Pericardium fibroblast (primary cell): ENCODE measurements around a stretch of chr19.

DNA sequence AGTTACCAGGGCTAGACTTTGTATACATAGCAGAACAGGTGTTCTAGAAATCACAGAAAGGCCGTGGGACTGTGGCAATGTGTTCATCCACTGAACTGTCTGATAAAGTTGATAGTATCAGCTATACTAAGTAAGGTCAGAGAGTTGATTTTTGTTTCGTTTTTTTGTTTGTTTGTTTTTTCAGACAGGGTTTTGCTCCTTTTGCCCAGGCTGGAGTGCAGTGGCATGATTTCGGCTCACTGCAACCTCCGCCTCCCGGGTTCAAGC, 2.2 kb upstream of the STAP2 start:
- RAMPAGE, long total RNA, result no peak

- RAMPAGE, long total RNA, result no peak
These were observed 26.2 kb downstream of the SH3GL1 start for GRCh38 chr19:4373754-4374924.

DNA sequence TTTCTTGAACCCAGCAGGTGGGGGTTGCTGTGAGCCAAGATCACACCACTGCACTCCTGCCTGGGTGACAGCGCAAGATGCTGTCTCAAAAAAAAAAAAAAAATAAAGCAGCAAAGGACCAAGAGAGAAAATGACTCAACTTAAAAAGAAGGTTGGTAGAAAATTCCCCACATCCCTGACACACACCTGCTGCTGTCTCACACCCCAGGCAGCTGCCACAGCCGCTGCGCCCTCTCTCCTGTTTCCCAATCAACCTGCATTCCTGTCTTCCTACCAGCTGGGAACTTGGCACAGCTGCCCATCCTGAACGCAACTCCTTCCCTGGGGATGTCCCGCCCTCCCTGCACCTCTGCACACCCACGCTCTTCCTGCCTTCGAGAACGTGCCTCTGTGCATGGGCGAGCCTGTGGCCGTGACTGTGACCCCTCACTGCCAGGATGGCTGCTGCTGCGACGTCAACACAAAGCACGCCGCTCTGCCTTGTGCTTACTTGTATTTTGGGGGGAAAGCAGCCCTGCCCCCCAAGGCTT, 20.9 kb downstream of the SH3GL1 start:
- RAMPAGE, long total RNA, result no peak

DNA sequence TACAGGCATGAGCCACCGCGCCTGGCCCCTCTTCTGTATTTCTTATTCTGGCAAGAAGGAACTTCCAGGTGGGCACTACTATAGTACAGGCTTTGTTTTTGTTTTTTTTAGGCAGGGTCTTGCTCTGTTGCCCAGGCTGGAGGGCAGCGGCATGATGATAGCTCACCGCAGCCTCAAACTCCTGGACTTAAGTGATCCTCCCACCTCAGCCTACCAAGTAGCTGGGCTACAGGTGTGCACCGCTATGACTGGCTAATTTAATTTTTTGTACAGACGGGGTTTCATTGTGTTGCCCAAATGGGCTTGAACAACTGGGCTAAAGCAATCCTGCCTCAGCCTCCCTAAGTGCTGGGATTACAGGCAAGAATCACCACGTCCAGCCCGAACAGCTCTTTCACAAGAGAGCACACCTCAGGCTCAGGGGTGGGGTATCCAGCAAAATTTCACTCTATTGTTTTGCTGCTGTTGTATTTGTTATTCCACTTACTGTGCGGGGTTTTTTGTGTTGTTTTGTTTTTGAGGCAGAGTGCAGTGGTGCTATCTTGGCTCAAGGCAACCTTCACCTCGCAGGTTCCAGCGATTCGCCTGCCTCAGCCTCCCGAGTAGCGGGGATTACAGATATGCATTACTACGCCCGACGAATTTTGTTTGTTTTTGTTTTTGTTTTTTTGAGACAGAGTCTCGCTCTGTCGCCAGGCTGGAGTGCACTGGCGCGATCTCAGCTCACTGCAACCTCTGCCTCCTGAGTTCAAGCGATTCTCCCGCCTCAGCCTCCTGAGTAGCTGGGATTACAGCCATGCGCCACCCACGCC, 12.9 kb downstream of the SH3GL1 start:
- RAMPAGE, long total RNA, result no peak

GRCh38 chr19:4454870-4456212, 2.3 kb downstream of the UBXN6 start:
- RAMPAGE, long total RNA, result no peak

DNA sequence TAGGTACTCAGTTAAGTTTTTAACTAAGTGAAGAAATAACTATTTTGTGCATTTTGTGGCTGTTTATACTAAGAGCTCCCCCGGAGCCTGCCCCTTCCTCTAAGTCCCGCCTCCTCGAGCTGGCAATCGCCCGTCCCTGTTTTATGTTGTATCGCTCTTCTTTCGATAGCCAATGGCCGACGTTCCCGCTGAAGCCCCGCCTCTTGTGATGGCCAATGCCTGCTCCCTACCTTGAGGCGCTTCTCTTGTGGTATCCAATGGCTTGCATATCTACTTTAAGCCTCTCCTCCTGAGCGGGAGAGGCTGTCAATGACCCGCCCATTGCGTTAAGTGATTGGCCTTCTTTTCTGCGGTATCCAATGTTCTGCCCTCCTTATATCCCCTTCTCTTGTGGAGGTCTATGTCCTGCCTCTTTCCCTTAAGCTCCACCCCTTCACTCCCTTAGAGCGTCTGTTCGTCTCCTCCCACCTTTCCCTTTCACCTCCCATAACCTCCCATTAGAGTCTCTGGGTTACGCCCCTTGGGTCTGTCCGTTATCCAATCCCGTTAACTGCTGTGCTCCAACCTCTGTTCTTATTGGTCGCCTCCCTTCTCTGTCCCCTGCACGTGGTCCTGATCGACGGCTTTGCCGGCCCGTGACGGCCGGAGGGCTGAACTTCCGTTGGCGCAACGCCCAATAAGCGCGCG, 436 bp upstream of the HDGFL2 start:
- RAMPAGE, long total RNA, result no peak

DNA sequence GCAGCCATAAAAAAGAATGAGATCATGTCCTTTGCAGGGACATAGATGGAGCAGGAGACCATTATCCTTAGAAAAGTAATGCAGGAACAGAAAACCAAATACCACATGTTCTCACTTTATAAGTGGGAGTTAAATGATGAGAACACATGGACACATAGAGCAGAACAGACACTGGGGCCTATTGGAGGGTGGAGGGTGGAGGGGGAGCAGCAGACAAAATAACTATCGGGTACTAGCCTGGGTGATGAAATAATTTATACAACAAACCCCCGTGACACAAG, 15.1 kb downstream of the DPP9 start:
- RAMPAGE, long total RNA, result no peak

GRCh38 chr19:4723577-4723707, 200 bp downstream of the DPP9 start:
- RAMPAGE, long total RNA, result no peak

GRCh38 chr19:4830422-4831008, 997 bp downstream of the TICAM1 start:
- RAMPAGE, long total RNA, result no peak

DNA sequence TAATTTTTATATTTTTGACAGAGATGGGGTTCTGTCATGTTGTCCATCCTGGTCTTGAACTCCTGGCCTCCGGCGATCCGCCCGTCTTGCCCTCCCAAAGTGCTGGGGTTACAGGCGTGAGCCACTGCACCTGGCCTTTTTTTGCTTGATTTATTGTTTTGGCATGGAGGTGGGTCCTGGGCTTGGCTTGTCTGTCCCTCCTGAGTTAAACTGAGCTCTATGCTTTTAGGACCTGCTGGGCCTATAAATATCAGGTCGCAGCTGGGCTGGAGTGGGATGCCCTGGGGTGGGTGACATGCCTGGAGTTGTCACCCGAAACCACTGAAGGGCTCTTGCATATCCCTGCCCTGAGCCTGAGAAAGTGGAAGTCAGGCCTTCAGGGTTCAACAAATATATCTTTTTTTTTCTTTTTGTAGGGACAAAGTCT, 5.6 kb downstream of the ARRDC5 start:
- RAMPAGE, long total RNA, result no peak

- RAMPAGE, long total RNA, result no peak
These were observed 1.8 kb downstream of the KDM4B start for GRCh38 chr19:4970628-4971180.

- RAMPAGE, long total RNA, result no peak
These were observed 54.3 kb downstream of the KDM4B start for GRCh38 chr19:5023091-5023670.

- RAMPAGE, long total RNA, result no peak
These were observed 91.7 kb downstream of the KDM4B start for GRCh38 chr19:5060466-5061200.

DNA sequence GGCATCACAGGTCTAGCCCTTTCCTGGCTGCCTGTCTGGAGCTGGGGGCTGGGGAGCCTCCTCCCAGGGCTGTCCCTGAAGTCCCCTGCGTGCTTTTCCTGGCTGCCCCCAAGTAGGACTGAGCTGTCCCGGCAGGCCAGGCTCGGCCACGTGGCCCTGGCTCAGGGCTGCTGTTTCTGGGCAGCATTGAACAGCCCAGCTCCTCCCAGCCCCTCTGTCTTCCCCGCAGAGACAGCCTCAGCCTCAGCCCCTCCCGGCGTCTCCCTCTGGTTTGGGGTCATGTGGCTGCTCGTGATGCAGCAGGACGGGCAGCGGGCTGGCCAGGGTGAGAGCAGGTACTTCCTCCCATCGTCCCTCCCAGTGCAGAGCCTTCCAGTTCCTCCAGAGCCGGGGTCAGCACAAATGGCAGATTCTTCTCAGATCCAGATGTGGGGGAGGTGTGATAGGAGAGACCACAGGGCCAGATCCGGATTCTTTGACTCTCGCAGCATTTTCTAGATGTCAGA, 114.6 kb downstream of the KDM4B start:
- RAMPAGE, long total RNA, result no peak

DNA sequence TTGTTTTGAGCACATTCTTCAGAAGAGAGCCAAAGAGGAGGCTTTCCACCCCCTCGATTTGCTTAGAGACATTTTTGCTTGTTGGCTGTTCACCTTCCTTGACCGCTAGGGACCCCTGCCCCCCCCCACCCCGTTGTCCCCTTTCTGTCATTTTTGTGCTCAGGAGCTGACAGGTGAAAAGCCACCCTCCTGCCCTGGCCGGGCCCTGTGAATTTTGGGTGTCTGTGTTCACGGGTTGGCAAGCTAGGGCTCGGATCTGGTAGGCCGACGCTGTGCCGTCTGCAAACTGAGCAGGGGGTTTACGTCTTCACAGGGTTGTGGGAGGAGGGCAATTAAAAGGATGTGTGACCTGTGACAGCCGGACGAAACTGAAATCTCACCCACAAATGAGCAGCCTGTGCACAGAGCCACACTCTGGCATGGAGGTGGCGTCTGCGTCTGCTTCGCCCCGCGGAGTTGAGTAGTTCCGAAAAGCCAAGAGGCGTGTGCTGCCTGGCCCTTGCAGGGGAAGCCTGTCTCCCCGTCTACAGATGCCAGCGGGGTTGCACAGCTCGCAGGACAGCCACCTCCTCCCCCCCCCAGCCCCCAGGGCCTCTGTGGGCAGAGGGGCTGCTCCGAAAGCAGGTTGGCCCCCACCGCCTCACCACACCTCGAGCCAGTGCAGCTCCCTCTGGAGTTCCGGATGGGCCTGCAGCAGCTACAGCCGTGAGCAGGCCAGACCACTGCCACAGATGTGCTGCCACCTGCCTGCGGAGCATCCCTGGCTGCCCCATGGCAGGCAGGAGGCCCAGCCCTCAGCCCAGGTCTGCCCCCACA, 117.4 kb downstream of the KDM4B start:
- RAMPAGE, long total RNA, result no peak

GRCh38 chr19:5090715-5091919, 122.2 kb downstream of the KDM4B start:
- RAMPAGE, long total RNA, result no peak

GRCh38 chr19:5220822-5221473, 119.7 kb downstream of the PTPRS start:
- RAMPAGE, long total RNA, result no peak

- RAMPAGE, long total RNA, result no peak
These were observed 34.1 kb downstream of the SAFB2 start for GRCh38 chr19:5588419-5588953.

- RAMPAGE, long total RNA, result no peak
These were observed 12.0 kb downstream of the LONP1 start for GRCh38 chr19:5707590-5708683.

- RAMPAGE, long total RNA, result no peak
These were observed 6.3 kb downstream of the LONP1 start for GRCh38 chr19:5713739-5714015.